Psoas muscle (tissue), 2 donors: ENCODE measurements around a stretch of chr22.

DNA sequence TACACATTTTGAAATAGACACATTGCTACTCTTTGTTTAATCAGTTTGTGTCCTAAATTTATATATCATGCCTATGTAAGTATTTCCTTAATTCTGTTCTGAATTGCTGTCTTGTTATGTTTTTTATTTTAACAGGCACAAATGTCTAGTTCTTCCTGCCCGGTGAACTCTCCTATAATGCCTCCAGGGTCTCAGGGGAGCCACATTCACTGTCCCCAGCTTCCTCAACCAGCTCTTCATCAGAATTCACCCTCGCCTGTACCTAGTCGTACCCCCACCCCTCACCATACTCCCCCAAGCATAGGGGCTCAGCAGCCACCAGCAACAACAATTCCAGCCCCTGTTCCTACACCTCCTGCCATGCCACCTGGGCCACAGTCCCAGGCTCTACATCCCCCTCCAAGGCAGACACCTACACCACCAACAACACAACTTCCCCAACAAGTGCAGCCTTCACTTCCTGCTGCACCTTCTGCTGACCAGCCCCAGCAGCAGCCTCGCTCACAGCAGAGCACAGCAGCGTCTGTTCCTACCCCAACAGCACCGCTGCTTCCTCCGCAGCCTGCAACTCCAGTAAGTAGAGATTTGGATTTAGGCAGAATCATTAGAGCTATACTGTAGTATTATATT lies 55.4 kb upstream of the L3MBTL2 start:
- PRO-cap, 2 experiments: no peak in any of the 2 experiments

- PRO-cap, 2 experiments: no peak in any of the 2 experiments
These were observed 44.7 kb upstream of the L3MBTL2 start for GRCh38 chr22:41160431-41160848.

GRCh38 chr22:41256676-41257446 lies 16.1 kb upstream of the CHADL start:
- PRO-cap, 2 experiments: no peak in any of the 2 experiments

- PRO-cap, 2 experiments: no peak in any of the 2 experiments
These were observed 20.9 kb upstream of the CHADL start for GRCh38 chr22:41261521-41262138.

DNA sequence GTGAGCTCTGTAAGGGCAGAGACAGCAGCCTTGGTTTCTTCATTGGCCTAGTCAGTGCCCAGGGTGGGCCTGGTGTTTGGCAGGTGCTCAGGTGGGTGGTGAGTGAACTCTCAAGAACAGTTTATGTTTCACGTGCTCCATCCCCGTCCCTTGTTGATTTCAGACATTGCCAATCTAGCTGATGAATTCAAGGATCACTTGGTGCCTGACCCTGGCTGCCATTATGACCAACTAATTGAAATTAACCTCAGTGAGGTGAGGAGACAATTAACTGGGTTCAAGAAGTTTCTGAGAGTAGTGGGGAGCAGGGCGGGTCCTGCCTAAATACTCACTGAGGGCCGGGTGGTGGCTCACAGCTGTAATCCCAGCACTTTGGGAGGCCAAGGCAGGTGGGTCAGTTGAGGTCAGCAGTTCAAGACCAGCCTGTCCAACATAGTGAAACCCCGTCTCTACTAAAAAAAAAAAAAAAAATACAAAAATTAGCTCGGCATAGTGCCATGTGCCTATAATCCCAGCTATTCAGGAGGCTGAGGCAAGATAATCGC lies 25.9 kb downstream of the POLR3H start:
- PRO-cap, 2 experiments: no peak in any of the 2 experiments

- PRO-cap, 2 experiments: no peak in any of the 2 experiments
These were observed 48.3 kb upstream of the CCDC134 start for GRCh38 chr22:41752020-41752808.

DNA sequence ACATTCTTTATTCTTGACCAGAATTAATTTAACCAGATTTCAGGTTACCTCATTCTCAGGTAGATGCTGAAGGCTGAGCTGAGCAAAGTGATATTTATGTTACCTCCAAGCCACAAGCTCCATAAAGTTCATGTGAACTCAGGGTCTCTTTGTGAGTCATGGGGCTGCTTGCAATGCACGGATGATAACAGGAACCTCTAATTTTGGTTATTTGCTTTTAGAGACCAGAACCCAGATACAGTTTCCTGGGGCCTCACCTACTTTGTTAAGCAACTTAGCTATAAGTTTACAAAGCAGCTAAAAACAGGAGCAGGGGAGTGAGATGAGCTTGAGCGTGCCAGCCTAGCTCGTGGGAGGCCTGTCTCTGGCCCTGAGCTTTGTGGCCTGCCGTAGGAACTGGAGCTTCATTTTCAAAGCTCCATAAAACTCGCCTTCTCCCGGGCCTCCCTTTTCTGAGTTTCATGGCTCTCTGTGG lies 29.2 kb downstream of the SREBF2 start:
- PRO-cap, 2 experiments: no peak in any of the 2 experiments

DNA sequence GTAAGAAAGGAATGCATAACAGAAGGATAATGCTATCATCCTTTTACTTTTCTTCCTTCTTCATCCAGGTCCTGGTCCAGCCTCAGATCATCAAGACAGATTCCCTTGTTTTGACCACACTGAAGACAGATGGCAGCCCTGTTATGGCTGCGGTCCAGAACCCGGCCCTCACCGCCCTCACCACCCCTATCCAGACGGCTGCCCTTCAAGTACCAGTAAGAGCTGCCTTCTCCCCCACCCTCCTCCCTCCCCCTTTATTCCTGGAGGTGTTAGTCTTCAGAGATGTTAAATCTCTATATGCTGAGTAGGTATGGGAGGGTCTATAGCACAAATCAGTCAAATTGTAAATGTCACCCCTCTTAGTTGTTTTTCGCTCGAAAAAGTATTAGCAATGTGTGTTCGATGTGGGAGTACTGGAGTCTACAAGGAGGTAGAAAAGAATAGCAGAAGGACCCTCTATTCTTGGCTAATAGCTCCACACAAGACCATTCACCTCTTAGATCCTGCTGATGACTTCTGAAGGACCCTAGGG lies 38.0 kb downstream of the SREBF2 start:
- PRO-cap, 2 experiments: no peak in any of the 2 experiments

DNA sequence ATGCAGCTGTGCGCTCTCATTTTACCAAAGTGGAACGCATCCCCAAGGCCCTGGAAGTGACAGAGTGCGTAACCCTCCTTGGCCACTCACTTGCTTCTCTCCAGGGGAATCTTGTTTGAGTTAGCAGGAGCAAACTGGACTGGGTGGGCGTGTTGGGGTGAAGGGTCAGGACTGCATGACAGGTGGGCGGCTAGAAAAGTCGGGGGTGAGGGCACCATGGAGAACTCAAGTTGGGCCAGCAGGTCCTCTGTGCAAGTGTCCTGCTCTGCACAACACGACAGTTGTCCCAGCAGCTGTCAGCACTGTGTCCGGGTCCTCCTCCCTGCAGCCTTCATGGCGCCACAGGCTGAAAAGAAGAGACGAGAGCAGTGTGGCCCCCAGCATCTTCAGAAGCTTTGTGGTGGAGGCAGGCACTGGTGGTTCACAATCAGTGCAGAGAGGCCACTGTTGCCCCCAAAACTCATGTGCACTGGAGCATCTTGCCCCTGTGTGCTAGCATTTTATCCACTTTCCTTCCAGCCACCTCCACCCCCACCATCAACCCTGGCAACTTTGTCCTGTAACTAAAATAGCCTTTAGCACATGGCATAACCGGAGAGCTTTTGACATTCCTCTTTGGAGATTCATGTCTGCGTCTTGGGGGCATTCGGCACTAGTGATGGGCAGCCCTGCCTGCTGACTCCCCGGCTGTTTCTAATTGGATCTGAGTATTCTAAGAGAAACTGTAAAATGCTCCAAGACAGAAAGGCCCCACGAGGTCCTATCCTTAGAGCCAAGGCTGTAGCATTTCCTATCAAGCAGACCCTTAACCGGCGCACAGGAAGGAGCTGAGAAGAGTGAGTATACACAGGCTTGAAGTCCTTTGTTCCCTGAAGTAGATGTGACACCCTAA lies 15.9 kb downstream of the SHISA8 start:
- PRO-cap, 2 experiments: no peak in any of the 2 experiments

GRCh38 chr22:41902753-41903322 lies 12.0 kb downstream of the SHISA8 start:
- PRO-cap, 2 experiments: no peak in any of the 2 experiments

DNA sequence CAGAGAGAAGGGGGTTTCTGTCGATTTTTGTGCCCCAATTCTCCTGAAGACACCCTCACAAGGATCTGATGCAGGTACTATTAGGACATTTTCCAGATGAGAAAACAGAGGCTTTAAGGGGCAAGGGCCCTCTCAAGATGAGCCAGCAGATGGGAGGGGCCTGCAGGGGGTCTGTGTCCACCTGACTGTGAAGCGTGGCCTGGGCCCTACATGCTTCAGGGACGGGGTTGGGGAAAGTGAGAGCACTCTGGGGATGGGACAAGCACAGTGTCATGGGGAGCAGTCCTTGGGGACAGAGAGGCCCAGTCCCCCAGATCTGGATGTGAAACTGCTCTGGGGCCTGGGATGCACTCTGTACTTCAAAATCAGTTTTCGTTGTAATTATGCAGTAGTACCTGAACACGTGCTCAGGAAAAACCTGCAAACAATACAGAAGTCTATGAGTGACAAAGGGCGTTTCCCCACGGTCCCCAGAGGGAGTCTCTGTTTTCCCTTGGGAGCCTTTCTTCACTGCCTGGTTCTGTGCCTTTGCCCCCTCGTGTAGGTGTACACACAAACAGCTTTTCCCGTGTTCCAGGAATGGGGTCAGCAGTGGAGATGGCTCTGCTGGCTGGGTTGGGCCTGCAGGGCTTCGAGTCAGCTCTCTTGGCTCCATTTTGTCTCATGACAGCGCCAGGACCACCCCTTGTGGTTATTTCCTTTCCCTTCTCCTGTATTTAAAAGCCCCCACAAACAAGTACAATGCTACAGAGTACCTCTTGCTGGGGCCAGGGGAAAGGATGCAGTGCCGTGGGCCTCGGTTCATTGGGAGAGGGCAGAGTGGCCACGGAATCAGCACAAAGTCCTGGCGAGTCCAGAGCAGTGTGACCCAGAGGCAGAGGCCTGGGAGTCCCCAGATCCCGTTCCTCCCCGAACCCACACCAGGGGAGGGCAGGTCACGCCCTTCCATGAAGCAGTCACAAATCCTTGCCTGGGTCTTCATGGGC lies 5.2 kb upstream of the TNFRSF13C start:
- PRO-cap, 2 experiments: no peak in any of the 2 experiments

DNA sequence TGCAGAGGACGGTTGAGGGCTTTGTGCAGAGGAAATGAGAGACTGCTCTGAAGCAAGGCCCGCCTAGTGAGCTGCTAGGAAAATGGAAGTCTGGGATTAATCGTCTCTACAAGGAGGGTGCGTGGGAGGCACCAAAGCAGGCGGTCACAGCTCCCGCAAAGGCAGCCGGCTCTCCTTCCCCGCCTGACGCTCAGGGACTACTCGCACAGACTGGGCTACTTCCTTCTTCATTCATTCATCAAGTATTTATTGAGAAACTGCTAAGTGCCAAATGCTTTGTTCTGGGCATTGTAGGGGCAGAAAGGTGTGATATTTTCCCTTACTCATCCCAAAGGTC lies 463 bp upstream of the NAGA start:
- PRO-cap, 2 experiments: no peak in any of the 2 experiments

DNA sequence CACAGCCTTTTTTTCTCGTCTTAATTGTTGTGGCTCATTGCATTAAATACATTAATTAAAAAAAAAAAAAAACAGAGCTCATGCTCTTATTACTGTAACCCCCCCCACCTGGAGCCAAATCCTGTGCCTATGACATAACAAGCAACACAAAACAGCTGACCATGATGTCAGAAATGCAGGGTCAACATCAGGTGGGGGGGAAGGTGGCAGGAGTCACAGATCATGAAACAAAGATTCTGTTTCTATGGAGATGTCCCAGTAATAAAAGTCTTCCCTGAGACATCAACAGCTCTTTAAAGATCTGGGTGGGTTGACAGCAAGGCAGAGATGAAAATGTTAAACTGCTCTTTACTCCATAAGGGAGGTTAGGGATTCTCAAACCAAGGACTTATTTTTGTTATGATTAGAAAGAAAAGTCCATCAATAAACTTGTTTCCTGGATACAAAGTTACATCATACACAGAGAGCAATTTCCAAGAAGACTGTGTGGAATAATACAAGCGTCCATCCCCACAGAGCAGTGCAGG lies 42.6 kb upstream of the CYP2D6 start:
- PRO-cap, 2 experiments: no peak in any of the 2 experiments

DNA sequence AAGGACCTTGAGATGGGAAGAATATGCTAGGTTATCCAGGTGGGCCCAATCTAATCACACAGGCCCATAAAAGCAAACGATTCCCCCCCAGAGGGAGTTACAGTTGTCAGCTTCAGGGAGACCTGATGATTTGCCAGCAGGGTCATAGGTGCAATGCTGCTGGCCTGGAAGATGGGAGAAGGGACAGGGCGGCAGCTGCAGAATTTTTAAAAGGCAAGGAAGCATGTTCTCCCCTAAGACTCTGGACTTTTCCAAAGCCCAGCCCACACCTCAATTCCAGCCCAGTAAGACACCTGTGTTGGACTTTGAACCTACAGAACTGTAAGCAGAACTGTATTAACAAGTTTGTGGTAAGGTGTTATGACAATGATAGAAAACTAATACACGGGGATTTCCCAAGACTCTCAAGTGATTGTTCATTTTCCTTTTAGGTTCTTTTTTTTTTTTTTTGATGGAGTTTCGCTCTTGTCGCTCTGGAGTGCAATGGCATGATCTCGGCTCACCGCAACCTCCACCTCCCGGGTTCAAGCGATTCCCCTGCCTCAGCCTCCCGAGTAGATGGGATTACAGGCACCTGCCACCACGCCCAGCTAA lies 52.8 kb upstream of the CYP2D6 start:
- PRO-cap, 2 experiments: no peak in any of the 2 experiments

DNA sequence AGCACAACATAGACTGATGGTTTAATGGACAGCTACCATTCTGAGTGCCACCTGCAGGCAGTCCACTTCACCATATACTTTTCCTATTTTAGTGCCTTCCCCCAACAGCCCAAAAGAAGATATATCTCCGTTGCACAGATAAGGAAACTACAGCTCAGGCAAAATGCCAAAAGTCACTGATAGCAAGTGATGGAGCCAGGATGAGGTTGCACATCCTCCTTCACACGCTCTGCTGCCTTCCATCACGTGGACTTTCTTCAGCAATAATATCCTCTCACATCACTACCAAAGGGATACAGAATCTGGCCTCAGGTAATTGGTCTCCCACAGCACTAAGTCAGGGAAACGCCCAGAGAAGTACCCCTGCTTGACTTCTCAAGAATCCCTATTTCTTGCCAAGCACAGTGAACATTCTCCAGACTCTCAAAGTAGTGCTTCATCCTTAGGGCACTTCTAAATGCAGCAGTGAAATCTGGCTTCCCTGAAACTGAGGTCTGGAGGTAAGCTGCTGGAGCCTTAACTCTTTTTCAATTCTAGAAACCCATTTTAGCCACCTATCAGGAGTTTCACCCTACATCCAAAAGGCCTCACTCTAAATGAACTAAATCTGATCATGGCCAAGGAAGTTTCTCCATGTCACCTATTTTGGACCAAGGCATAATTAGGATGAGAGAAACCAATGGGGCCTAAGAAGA lies 7.3 kb downstream of the TCF20 start:
- PRO-cap, 2 experiments: no peak in any of the 2 experiments

DNA sequence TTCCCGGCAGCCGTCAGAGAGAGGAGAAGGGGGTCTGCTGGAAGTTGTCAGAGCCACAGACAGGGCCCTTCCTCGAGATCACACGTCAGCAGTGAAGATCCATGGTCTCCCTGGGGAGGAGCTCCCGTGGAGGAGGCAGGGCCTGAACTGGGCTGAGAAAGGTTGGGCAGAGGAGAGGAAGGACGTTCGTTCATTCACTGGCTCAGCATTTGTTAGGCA lies 51.8 kb upstream of the TCF20 start:
- PRO-cap, 2 experiments: no peak in any of the 2 experiments

GRCh38 chr22:42420845-42421108 lies 11.4 kb downstream of the NFAM1 start:
- PRO-cap, 2 experiments: no peak in any of the 2 experiments

- PRO-cap, 2 experiments: no peak in any of the 2 experiments
These were observed 23.1 kb downstream of the SERHL2 start for GRCh38 chr22:42576686-42577336.

DNA sequence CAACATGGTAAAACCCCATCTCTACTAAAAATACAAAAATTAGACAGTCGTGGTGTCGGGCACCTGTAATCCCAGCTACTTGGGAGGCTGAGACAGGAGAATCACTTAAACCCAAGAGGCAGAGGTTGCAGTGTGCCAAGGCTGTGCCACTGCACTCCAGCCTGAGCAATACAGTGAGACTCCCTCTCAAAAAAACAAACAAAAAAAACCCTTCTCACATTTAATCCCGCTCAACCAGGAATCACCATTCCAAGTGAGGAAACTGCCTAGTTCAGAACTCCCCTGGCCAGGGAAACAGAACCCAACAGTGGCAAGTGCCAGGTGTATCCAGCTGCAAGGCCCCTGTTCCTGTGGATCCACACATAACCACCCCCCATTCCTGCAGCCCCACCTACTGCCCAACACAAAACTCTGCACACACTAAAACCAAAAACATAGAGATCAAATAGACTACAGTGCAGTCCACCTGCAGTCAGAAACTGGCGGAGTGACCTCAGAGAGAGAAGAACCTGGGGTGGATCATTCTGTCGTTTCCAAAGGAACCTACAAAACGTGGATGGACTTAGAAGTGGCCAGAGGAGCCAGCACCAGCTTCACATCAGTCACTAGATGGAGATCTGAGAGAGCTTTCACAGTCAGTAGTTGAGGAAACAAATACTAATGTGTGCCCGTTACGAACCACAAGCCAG lies 1.9 kb downstream of the POLDIP3 start:
- PRO-cap, 2 experiments: no peak in any of the 2 experiments

GRCh38 chr22:42615140-42616342 lies 858 bp upstream of the POLDIP3 start:
- PRO-cap, 2 experiments: peak in 2 of 2 experiments; most common plus-strand start chr22:42615244 (in 2); most common minus-strand start chr22:42615396 (in 1)